SK-N-SH (cell line): ENCODE results near the genes MYF5, LIN7A and PPFIA2.

DNA sequence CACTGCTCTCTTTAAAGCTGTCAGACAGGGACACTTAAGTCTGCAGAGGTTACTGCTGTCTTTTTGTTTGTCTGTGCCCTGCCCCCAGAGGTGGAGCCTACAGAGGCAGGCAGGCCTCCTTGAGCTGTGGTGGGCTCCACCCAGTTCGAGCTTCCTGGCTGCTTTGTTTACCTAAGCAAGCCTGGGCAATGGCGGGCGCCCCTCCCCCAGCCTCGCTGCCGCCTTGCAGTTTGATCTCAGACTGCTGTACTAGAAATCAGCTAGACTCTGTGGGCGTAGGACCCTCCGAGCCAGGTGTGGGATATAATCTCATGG lies 113.4 kb upstream of the E2F7 start:
- RRBS, result no CpG with 5 or more reads among the region's 7 CpGs
CAGE:
- cytosol, long polyA plus RNA, result no peak
- long polyA plus RNA, result no peak
- nucleus, long polyA plus RNA, result no peak

DNA sequence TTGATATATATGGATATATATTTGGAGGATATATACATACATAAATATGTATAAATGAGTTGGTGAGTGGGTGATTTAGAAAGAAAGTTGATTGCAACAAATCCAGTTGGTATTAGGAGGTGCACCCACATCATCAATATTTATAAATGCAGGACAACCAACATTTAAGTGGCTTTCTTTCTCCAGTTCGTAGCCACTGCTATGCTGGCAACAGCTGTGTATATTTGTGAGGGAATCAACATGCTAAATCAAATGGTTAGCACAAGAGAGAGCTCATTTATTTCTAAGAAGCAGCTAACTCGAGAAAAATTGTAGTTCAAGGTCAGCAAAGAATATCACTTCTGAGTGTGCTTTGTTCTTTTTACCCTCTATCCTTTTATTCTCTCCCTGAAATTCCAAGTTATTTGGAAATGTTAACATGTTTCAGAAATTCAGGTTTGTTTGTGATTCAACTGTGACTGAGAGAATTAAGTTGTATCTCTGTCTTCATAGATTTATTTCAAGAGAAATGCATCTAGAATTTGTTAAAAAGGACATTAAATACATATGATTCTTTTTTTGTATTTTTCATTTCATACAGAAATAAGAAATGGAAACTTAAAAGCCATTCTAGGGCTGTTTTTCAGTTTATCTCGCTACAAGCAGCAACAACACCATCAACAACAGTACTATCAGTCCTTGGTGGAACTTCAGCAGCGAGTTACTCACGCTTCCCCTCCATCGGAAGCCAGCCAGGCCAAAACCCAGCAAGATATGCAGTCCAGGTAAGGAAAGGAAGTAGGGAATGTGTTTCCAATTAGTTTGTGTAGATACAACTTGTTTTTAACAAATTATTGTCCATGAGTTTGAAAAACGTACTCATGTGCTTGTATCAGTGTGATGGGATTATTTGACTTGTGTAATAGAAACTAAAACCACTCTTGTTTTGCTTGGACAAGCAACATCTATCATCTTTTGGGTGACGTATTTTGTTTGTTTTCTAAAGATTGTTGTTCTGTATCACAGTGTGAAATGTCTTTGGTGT lies 137.6 kb downstream of the NAV3 start:
- RRBS, result no CpG with 5 or more reads among the region's 8 CpGs
CAGE:
- cytosol, long polyA plus RNA, result no peak
- long polyA plus RNA, result no peak
- nucleus, long polyA plus RNA, result no peak

DNA sequence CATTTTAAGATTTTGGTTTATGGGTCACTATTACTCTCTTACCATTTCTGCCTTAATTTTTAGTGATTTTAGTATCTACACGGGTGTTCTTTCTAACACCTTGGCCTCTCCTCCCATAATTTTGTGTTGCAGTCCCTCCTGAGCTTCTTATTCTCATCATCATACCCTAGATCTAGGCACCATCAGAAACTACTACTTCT lies 193.0 kb downstream of the NAV3 start:
- RRBS, result no CpG with 5 or more reads among the region's 1 CpG
CAGE:
- cytosol, long polyA plus RNA, result no peak
- long polyA plus RNA, result no peak
- nucleus, long polyA plus RNA, result no peak

DNA sequence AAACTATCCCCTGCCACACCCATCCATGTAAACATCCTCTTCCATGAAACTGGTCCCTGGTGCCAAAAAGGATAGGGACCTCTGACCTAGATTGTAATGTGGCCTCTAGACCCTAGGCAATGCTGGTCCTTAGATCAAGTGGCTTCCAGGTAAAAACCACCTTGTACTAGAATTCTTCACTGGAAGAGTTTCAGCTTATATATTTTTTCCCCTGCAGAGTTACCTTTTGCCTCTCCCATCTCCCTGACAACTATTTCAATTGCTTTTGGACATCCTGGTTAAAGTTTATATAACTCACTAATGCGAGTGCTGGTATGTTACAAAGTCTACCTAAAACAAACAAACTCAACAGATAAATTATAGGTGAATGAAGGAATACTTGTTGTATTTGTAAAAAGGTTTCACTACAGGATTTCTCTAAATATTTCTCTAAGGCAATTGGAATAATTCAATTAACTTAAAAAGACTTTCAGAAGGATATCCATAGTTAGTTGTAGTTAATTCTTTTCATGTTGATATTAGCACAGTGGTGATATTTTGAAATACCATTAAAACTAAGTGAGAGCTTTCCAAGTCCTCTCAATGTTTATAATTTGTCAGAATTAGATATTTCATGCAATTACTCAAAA lies 462.6 kb downstream of the NAV3 start:
- RRBS, result no CpG with 5 or more reads among the region's 1 CpG
CAGE:
- cytosol, long polyA plus RNA, result no peak
- long polyA plus RNA, result no peak
- nucleus, long polyA plus RNA, result no peak

- RRBS, result no CpG with 5 or more reads among the region's 1 CpG
CAGE:
- cytosol, long polyA plus RNA, result no peak
- long polyA plus RNA, result no peak
- nucleus, long polyA plus RNA, result no peak
Measured at GRCh38 chr12:78936975-78937490, 72.5 kb downstream of the SYT1 start.

GRCh38 chr12:78977479-78977981 lies 113.0 kb downstream of the SYT1 start:
- RRBS, result no CpG with 5 or more reads among the region's 3 CpGs
CAGE:
- cytosol, long polyA plus RNA, result no peak
- long polyA plus RNA, result no peak
- nucleus, long polyA plus RNA, result no peak

GRCh38 chr12:79415702-79416015 lies 275.1 kb downstream of the PAWR start:
- RRBS, result no CpG with 5 or more reads among the region's 2 CpGs
CAGE:
- cytosol, long polyA plus RNA, result no peak
- long polyA plus RNA, result no peak
- nucleus, long polyA plus RNA, result no peak

- RRBS, result no CpG with 5 or more reads among the region's 3 CpGs
CAGE:
- cytosol, long polyA plus RNA, result no peak
- long polyA plus RNA, result no peak
- nucleus, long polyA plus RNA, result no peak
Measured at GRCh38 chr12:79416016-79416384, 274.8 kb downstream of the PAWR start.

DNA sequence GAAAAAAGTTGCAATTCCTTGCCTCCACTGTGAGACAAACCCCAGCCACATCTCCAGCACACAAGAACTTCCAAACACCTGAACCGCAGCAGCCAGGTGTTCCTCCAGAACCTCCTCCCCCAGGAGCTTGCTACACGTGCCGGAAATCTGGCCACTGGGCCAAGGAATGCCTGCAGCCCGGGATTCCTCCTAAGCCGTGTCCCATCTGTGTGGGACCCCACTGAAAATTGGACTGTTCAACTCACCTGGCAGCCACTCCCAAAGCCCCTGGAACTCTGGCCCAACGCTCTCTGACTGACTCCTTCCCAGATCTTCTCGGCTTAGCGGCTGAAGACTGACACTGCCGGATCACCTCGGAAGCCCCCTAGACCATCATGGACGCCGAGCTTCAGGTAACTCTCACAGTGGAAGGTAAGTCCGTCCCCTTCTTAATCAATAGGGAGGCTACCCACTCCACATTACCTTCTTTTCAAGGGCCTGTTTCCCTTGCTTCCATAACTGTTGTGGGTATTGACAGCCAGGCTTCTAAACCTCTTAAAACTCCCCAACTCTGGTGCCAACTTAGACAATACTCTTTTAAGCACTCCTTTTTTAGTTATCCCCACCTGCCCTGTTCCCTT lies 148.7 kb downstream of the PAWR start:
- RRBS, result no CpG with 5 or more reads among the region's 13 CpGs
CAGE:
- cytosol, long polyA plus RNA, result no peak
- long polyA plus RNA, result no peak
- nucleus, long polyA plus RNA, result no peak

GRCh38 chr12:79543273-79543747 lies 147.5 kb downstream of the PAWR start:
- RRBS, result no CpG with 5 or more reads among the region's 7 CpGs
CAGE:
- cytosol, long polyA plus RNA, result no peak
- long polyA plus RNA, result no peak
- nucleus, long polyA plus RNA, result no peak

GRCh38 chr12:79690136-79690830 lies 481 bp downstream of the PAWR start:
- RRBS, result 3% methylated on average over 49 of the region's 68 CpGs
CAGE:
- cytosol, long polyA plus RNA, result no peak
- long polyA plus RNA, result no peak
- nucleus, long polyA plus RNA, result no peak

DNA sequence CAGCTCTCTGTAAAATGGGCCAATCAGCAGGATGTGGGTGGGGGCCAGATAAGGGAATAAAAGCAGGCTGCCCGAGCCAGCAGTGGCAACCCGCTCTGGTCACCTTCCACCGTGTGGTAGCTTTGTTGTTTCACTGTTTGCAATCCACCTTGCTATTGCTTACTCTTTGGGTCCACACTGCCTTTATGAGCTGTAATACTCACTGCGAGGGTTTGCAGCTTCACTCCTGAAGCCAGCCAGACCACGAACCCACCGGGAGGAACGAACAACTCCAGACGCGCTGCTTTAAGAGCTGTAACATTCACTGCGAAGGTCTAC lies 20.9 kb upstream of the PAWR start:
- RRBS, result no CpG with 5 or more reads among the region's 10 CpGs
CAGE:
- cytosol, long polyA plus RNA, result no peak
- long polyA plus RNA, result no peak
- nucleus, long polyA plus RNA, result no peak

DNA sequence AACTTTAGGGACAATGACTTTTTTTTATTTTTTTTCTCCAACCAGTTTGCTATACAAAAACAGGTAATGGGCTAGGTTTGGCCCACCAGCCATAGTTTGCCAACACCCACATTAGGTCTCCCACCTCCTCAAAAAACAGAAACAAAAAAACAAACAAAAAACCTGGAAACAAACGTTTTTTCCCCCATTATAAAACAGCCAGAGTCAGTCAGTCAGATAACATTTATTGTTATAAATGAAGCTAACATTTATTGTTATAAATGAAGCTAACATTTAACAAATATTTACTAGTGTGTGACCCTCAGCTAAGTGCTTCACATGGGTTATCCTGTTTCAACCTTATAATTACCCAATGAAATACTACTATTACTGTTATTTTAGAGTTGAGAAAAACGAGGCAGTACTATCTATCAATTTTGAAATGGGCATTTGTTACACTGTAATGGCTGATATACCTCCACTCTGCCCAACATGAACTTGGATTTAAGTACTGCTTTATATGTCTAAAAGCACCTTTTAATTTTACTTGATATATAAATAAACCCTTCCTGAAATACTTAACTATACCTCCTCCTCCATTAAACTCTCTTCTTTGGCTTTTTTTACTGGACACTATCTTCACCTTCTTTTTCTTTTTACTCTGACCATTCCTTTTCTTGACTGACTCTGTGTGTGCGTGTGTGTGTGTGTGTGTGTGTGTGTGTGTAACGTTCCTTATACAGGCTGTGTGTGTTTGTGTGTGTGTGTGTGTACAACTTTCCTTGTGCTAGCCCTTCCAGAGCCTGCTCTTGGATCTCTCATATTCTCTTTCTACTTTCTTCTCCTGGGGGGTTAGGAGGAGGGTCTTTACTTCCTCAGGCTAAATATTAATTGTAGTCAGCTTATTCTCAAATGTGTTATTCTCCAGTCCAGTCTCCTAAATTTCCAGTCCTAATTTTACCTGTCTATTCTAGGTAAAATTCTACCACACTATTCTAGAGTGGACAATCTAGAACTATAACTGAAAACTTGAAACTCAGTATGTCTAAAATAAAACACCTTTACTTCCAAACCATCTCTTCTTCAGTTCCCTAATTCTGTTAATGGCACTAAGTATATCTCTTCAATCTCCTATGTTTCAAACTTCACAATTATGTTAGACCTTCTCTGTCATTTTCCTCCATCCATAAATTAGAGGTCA lies 121.3 kb upstream of the PAWR start:
- RRBS, result no CpG with 5 or more reads among the region's 4 CpGs
CAGE:
- cytosol, long polyA plus RNA, result no peak
- long polyA plus RNA, result no peak
- nucleus, long polyA plus RNA, result start-site peak on the minus strand centred at position 343 of the sequence, 86 bp wide, 43 and 28 reads in 2 replicates

DNA sequence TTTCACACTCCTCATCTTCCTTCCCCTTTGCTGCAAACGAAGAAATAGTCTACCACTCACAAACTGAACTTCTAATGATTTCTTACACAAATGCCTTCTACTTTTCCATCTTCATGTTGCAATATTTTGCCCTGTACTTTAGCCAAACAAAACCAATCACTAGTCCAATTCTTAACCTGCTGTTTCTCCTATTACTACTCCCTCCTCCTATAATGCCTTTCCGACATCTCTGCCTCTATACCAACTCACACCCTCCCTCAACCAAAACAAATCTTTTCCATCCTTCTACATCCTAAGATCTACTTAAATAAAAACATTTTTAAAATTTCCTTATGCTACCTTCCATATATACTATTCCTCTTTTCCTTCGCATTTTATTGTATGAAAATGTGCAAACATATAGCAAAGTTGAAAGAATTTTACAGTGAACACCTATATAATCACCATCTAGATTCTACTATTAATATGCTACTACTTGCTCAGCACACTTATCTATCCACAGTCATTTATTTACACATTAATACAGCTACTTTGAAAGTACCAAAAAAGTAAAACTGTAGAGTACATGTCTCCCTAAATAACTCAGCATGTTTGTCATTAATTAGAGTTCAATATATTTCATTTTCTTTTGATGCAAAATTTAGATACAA lies 36.2 kb downstream of the PPP1R12A start:
- RRBS, result no CpG with 5 or more reads among the region's 3 CpGs
CAGE:
- cytosol, long polyA plus RNA, result no peak
- long polyA plus RNA, result no peak
- nucleus, long polyA plus RNA, result no peak

DNA sequence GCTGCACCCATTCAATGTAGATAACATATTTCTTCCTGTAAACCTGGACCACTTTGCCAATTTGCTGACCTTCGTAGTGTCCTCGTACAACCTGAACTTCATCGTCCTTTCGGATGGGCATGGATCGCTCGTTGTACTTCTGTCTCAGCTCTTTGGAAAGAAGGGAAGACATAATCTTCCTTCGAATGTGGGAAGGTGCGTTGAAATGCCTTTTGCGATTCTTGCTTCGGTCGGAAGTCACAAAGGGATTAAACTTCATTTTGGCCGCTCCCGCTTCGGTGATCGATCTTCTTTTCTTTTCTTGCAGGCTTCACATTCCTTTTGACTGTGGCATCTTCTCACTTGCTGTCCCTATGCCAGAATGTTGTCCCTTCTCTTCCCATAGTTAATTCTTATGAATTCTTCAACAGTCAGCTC lies 3.7 kb downstream of the OTOGL start:
- RRBS, result no CpG with 5 or more reads among the region's 15 CpGs
CAGE:
- cytosol, long polyA plus RNA, result no peak
- long polyA plus RNA, result no peak
- nucleus, long polyA plus RNA, result no peak

DNA sequence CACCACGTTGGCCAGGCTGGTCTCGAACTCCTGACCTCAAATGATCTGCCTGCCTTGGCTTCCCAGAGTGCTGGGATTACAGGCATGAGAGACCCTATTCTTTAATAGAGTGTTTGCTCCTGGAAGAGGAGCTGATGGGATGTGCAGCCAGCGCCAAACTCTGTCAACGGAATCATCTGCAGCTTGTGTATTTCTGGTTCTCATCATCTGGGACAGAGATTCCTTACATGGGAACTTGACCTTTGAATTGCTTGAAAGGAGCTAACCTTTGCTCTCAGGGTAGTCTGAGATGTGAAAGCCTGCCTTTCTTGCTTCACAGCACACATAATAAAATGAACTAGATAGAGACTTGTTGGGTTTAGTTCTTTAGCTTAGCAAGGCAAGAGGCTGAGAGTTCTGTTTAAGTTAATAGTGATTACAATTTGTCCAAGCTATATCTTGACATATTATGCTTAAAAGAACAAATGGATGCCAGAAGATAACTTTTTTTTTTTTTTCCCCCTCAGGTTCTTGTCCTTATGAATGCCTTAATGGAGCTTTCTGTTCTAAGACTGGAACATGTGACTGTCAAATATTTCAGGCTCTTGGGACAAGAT lies 120.1 kb downstream of the OTOGL start:
- RRBS, result no CpG with 5 or more reads among the region's 4 CpGs
CAGE:
- cytosol, long polyA plus RNA, result no peak
- long polyA plus RNA, result no peak
- nucleus, long polyA plus RNA, result no peak

- RRBS, result under 1% methylated on average over 4 of the region's 31 CpGs
CAGE:
- cytosol, long polyA plus RNA, result no peak
- long polyA plus RNA, result no peak
- nucleus, long polyA plus RNA, result no peak
Measured at GRCh38 chr12:80716536-80717211, at the start of gene MYF5. TSS of gene MYF5 (plus strand) at chr12:80716912.

- RRBS, result no CpG with 5 or more reads among the region's 50 CpGs
CAGE:
- cytosol, long polyA plus RNA, result no peak
- long polyA plus RNA, result no peak
- nucleus, long polyA plus RNA, result no peak
Measured at GRCh38 chr12:80937413-80938324, at the start of gene LIN7A. TSS of gene LIN7A (minus strand) at chr12:80937934.

GRCh38 chr12:81759024-81759840 lies at the start of gene PPFIA2:
TSS of gene PPFIA2 (minus strand) at chr12:81759350.
- RRBS, result 2% methylated on average over 9 of the region's 42 CpGs
CAGE:
- cytosol, long polyA plus RNA, result no peak
- long polyA plus RNA, result no peak
- nucleus, long polyA plus RNA, result no peak

GRCh38 chr12:85055501-85055980 lies 19.4 kb downstream of the LRRIQ1 start:
- RRBS, result no CpG with 5 or more reads among the region's 2 CpGs
CAGE:
- cytosol, long polyA plus RNA, result no peak
- long polyA plus RNA, result no peak
- nucleus, long polyA plus RNA, result no peak